HL-60 (cell line): ENCODE measurements around a stretch of chr17.

GRCh38 chr17:3944500-3944936 lies 19.7 kb downstream of the ATP2A3 start:
- RRBS, result 90% methylated on average over 4 of the region's 25 CpGs

- RRBS, result no CpG with 5 or more reads among the region's 8 CpGs
Measured at GRCh38 chr17:3952413-3952894, 11.8 kb downstream of the ATP2A3 start.

- RRBS, result no CpG with 5 or more reads among the region's 13 CpGs
Measured at GRCh38 chr17:4006397-4007141, 42.3 kb upstream of the ATP2A3 start.

DNA sequence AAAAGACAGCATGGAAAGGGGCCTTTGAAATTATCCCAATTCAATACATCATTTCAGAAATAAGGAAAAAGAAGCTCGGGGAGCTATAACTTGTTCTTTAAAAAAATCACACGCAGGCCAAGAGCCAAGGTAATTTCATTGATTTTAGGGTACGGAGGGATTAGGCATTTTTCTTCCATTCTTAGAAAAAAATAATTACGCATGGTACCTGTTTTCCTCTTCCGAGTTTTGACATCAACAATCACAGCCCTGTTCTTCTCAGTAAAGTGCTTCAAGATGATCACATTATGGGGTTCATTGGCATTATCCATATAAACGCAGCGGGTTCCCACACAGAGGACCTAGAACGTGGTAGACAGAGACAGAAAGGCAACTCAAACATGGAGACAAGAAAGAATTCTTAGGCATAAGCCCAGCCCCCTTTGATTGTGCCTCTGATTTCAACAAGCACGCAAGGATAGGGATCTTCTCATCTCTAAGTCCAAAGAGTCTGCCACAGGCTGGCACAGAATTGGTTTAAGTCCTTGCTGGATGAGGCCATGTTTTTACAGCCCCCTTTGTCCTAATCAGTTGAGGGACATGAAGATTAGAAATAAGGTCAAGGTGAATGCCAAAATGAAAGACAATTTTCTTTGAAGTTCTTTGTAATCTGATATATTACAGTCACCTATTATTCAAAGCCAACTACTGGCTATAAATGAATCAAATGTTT lies 67.8 kb upstream of the ATP2A3 start:
- RRBS, result no CpG with 5 or more reads among the region's 9 CpGs

DNA sequence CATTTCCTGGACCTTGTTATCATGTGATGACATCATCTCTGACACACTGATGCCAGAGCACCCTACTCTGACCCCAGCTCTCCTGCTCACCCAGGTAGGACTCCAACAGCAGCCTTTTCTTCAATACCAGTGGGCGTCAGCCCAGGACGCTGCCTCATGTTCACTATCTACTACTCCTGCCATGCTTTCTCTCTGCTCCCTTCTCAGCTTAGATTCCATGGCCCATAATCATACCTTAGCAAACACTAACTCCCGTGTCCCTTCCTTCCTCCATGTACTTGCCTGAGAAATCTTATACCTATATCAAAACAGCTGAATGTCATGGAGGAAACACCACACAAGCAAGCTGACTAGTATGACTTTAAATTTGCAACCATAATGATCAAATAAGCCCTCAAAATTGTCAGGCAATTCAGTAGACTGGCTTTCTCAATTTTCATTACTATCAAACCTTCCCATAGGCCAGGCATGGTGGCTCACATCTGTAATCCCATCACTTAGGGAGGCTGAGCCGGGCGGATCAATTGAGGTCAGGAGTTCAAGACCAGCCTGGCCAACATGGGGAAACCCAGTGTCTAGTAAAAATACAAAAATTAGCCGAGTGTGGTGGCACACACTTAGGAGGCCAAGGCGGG lies 82.9 kb downstream of the ZZEF1 start:
- RRBS, result no CpG with 5 or more reads among the region's 7 CpGs

DNA sequence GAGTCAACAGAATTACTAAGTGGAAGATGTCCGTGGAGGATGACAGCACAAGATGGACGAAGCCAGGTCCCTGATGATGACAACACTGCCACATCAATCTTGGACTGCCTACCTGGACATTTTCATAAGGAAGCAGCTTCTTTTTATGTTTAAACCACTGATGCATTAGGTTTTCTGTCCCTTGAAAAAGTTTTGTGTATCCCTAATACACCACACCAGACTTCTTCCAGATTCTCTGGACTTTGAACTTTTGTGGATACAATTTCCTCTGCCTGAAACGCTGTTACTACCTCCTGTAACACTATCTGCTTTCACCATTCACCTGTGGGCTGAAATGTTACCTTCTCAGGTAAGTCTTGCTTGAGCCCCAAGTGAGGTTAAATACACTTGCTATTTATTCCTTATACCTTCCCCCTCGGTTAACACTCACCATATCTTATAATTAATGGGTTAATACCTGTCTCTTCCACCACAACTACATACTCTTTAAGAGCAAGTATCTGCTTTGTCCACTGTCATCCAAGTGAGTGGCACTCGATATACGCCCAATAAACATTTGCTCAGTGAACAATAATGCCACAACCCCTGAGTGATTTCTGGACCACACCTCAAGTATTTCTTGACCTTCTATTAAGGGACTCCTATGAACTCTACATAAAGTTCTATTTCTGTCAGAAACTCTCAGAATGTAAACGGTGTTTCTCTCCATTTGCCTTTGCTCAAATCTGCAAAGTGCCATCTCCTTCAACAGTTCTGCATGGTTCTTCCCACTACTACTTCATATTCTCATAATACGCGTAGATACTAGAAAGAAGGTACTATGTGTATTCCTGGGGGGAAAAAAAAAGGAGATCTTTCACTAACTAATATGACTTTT lies 2.6 kb downstream of the ZZEF1 start:
- RRBS, result no CpG with 5 or more reads among the region's 9 CpGs

- RRBS, result no CpG with 5 or more reads among the region's 5 CpGs
Measured at GRCh38 chr17:4144549-4144840, 1.5 kb downstream of the CYB5D2 start.

- RRBS, result no CpG with 5 or more reads among the region's 4 CpGs
Measured at GRCh38 chr17:4208150-4208625, 55.6 kb downstream of the ANKFY1 start.

- RRBS, result no CpG with 5 or more reads among the region's 13 CpGs
Measured at GRCh38 chr17:4480475-4481294, 18.0 kb upstream of the SPNS2 start.

GRCh38 chr17:4500960-4501653 lies 2.4 kb downstream of the SPNS2 start:
- RRBS, result 23% methylated on average over 2 of the region's 10 CpGs

DNA sequence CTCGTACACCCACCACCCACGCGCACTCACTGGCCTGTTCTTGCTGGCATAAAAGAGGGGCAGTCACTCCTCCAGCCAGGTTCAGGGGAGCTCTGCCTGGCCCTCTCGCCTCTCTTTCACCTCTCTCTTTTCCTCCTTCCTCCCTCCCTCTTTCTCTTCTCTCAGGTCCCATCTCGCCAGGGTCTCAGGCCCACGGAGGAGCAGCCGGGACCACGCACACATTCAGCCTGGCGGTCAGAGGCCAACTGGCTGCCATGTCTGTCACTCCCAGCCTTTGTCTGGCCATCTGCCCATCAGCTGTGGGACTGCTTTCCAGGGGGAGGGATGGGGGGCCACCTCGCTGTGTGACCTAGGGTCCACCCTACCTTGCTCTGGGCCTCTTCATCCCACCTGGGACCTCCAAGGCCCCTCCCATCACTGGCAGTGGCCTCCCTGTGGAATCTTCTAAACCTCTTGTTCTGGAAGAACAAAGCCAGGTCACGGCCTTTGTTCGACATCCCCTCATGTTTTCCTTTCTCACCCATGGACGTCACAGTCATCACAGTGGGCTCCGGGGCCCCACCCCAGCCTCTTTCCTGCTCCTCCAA lies 23.8 kb downstream of the SPNS2 start:
- RRBS, result no CpG with 5 or more reads among the region's 14 CpGs

DNA sequence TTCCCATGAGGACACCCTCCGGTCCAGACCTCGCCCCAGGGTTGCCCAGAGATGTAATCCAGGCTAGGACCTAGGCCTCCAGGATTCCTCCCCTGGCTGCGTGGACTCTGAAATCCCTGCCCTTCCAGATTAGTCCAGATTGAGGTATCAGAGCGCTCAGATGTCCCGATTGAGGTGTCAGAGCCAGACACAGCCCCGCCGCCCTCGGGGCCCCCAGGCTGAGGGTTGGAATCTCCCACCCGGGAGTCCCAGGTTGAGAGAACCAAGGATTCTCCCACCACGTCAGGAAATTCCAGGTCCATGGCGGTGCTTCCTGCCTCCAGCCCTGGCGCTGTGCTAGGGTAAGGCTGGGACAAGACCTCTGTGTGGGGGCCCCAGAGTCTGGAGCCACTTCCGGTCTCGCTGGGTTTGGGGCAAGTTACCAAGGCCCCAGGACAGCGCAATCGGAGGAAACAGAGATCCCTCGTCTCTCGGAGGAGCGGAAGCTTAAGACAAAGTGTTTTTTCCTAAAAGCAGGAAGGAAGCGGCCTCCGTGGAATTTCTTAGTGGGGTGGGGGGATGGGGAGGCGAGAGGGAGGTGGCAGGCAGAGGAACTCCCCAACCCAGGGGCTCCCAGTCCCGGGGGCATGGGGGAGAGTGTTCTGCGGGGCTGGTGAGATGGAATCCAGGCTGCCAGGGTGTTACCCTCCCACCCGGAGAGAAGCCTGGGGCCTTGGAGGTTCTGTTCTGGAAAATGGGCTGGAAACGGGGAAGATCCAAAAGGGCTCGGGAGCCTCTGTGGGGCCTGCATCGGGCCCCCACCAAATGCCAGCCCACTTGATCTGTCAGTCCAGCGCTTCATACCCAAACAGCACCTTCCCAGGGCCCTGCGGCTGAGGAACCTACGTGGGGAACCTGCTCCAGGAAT lies 23.8 kb downstream of the MYBBP1A start:
- RRBS, result 96% methylated on average over 4 of the region's 31 CpGs

DNA sequence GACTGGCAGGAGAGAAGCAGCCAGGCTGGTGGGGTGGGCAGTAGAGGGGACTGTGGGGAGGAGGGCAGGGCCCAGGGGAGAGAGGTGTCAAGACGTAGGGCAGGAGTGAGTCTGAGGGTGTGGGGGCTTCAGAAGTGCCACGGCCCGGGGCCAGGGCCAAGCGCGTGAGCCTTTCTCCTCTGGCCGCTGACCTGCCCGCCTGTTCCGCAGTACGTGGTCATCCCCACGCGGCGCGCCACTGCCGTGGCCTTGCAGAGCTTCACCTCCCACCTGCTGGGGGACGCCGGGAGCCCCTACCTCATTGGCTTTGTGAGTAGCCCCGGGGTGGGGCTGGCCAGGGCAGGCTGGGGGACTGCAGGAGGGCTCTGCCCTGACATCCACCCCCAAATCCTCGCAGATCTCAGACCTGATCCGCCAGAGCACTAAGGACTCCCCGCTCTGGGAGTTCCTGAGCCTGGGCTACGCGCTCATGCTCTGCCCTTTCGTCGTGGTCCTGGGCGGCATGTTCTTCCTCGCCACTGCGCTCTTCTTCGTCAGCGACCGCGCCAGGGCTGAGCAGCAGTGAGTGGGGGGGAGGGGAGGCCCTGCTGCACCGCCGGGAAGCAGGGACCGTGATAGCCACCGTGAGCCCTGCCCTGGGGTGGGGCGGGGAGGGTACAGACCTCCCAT lies 19.2 kb downstream of the MYBBP1A start:
- RRBS, result no CpG with 5 or more reads among the region's 36 CpGs

- RRBS, result no CpG with 5 or more reads among the region's 19 CpGs
Measured at GRCh38 chr17:4537490-4538275, 17.5 kb downstream of the MYBBP1A start.

GRCh38 chr17:4639370-4639751 lies 2.1 kb downstream of the ALOX15 start:
- RRBS, result 25% methylated on average over 3 of the region's 24 CpGs

- RRBS, result no CpG with 5 or more reads among the region's 22 CpGs
Measured at GRCh38 chr17:4719494-4720437, 9.3 kb downstream of the ARRB2 start.

DNA sequence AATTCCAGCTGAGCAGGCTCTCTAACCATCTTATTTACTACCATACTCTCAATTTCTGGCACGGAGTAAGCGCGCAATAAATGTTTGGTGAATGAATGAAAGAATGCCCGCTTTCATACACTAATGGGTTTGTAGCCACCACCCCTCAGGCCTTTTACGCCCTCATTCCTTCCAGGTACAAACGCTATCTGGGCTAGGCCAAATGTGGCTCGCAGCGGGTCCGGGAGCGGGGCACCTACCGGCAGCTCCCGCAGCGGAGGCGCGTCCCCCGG lies 506 bp upstream of the PLD2 start:
- RRBS, result 10% methylated on average over 1 of the region's 16 CpGs

DNA sequence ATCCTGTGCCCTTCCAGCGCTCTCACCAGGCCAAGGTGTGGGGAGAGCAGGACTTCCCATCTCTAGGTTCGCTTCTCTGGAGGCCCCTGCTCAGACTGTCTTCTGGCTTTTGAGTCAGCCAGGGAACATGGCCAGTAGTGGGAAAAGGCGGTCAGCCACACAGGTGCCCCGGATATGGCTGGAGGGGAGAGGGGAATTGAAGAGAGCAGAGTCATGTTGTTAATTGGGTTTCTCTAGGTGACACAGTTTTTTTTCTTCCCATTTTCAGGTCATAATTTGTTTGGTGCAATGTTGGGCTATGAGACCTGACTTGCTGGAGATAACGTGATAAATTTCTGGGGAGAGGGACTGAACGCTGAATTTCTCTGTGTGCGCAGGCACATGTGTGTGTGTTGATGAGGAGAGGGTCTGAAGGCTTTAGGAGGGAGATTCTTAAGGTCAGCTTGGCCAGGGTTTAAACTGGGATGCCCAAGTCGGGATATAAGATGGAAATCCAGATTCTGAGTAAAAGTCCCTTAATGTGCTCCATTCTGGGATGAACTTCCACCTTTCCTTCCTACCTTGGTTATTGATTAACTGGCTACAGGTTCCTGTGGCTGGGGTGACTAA lies 1.7 kb downstream of the MINK1 start:
- RRBS, result no CpG with 5 or more reads among the region's 8 CpGs

GRCh38 chr17:4848828-4849540 lies 15.8 kb downstream of the MINK1 start:
- RRBS, result no CpG with 5 or more reads among the region's 6 CpGs

GRCh38 chr17:4900558-4901431 lies 1.5 kb downstream of the C17orf107 start:
- RRBS, result 25% methylated on average over 19 of the region's 63 CpGs